ENCODE data around the genes PPP1R26 and OBP2A.

- RAMPAGE, long total RNA, result no peak
- RRBS, result 94% methylated on average over 3 of the region's 17 CpGs
Observed at GRCh38 chr9:134809029-134809525, 71.5 kb upstream of the FCN2 start.

DNA sequence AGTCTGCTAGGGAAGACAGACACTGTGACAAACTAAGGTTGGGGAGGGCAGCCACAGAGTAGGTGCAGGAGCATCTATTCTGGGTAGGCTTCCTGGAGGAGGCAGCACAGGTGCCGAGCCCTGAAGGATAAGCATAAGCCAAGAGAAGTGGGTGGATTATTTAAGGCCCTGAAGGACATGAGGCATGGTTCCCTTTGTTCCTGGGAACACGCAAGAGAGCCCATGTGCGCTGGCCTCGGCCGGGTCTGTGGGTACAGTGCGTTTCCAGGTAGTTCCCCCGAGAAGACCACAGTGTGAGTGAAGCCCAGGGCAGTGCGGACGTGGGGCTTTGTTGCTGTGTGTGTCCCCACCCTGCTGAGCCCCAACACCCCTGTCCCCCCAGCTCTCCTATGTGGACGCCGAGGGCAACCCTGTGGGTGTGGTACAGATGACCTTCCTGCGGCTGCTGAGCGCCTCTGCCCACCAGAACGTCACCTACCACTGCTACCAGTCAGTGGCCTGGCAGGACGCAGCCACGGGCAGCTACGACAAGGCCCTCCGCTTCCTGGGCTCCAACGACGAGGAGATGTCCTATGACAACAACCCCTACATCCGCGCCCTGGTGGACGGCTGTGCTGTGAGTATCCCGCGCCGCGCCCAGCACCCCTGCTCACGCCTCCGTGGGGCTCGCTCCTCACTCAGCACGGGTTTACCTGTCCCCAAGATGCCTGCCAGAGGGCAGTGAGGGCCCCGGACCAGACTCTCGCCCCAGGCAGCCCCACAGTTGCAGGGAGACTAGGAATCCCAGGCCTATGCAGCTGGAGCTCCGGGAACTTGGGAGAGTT, 45.8 kb upstream of the FCN2 start:
- RAMPAGE, long total RNA, result no peak
- RRBS, result 92% methylated on average over 3 of the region's 34 CpGs

DNA sequence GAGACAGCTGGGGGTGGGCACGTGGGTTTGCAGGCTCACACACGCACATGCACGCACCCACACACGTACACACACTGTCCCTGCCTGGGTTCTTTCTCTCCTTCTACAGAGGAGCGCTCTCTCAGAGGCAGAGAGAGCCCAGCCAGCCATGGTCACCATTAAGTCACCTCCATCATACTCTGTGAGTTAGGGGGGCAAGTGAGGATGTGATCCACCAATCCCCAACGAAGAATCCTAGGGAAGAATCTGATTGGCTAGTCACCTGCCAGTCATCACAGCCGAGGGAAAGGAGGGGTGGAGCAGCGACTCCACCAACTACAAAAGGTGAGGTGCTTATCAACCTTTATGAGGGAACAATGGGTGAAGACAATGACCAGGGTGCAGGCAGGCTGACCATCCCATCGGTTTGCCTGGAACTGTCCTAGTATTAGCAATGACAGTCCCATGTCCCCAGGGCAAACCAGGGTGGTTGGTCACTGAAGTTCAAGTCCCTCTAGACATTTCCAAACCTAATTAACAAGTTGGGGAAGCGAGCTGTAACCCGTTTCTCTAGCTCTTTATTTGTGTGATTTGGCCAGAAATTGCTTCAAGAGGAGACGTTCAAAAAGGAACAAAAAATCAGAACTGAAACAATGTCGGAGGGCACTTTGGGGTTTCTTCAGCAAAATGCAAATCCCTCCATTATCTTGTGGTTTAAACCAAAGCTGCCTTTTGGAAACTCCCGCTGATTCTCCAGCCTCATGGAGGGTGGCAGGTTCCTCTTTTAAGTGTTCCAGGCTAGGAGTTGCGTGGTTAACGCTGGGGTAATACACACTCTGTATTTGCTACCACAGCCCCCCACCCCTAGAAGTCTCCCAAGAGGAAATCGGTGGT, 18.8 kb upstream of the FCN1 start:
- RAMPAGE, long total RNA, result no peak
- RRBS, result no CpG with 5 or more reads among the region's 17 CpGs

DNA sequence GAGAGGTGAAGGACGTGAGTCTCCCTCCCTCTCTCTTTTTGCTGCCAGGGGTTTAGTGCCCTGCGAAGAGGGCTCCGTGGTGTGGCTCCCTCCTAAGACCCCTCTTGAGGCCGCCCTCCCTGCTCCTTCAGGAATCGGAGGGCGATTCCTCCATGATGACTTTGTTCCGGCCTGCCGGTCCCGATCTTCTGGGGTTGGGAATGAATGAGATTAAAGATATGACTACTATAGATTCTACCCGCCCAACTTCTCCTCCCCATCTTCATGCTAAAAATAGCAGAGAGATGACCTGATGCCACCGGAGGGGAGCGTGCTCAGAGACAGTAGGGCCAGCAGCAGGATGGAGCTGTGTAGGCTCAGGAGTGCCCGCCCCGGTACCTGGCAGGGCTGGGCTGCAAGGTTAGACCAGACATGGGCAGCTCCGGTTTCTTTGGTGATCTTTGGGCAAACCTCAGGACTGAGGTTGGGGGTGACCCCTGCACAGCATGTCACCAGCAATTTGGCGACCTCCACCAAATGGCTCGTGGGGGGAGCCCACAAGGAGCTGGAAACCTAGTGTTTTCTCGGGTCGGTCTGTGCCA, 1.7 kb downstream of the OLFM1 start:
- RAMPAGE, long total RNA, result no peak
- RRBS, result 48% methylated on average over 5 of the region's 19 CpGs

DNA sequence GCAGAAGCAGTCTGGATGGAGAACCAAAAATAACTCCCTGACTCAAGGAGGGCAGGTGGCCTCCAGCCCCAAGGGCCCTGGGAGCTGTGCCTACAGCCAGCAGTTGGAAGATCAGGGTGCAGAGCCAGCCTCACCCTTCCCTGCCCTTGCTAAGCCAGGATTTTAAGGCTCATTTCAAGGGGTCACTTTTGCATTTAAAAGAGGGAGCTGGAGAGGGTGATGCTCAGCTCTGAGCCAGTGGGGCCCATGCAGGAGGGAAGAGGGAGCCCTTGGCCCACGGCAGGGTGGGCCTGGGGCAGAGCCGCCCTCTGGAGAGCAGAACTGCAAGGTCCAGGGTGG, 15.8 kb downstream of the OLFM1 start:
- RAMPAGE, long total RNA, result no peak
- RRBS, result no CpG with 5 or more reads among the region's 2 CpGs

- RAMPAGE, long total RNA, result no peak
- RRBS, result 89% methylated on average over 11 of the region's 25 CpGs
Observed at GRCh38 chr9:135120205-135120723, 32.8 kb downstream of the OLFM1 start.

GRCh38 chr9:135479355-135480206, at the start of gene PPP1R26:
PPP1R26 (plus strand) TSS chr9:135479782.
- RAMPAGE, long total RNA, result no peak
- RRBS, result 1% methylated on average over 101 of the region's 144 CpGs

DNA sequence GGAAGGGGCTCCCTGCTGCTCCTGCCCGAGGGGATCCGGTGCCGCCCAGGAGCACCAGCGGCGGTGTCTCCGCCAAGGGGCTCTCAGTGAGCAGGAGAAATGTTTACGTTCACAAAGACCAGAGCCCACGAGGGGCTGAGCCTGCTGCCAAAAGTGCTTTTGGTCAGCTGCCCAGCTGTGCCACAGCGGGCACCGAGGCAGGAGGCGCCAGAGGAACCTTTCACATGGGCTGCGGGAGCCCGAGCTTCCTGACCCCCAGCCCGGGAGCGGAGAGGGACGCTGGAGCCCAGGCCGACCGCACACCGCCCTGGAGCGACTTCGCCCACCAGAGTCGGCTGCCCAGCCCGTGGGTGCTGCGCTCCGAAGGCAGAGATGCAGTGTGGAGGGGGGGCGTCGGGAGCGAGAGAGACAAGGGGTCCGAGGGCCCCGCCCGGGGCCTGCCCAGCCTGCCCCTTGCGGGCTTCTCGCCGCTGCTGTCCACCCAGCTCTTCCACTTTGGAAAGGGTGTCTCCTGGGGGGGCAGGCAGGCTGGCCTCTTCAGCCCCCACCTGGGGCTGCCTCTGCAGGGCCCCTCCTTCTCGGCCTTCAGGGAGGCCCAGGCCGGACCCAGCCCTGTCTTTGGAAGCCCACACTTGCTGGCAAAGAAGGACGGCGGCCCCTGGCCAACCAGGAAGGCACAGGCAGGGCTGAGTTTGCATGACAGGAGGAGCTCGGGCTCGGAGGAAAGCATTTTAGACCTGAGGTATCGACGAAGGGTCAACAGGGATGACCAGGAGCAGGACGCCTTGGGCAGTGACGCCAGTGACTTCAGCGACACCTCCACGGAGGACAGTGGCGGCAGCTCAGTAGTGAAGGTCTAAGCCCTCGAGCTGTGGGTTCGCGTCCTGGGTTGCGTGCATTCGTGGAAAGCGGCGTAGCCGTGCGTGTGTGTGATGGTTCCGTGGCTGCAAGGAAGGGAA, 8.0 kb downstream of the PPP1R26 start:
- RAMPAGE, long total RNA, result no peak
- RRBS, result no CpG with 5 or more reads among the region's 57 CpGs

DNA sequence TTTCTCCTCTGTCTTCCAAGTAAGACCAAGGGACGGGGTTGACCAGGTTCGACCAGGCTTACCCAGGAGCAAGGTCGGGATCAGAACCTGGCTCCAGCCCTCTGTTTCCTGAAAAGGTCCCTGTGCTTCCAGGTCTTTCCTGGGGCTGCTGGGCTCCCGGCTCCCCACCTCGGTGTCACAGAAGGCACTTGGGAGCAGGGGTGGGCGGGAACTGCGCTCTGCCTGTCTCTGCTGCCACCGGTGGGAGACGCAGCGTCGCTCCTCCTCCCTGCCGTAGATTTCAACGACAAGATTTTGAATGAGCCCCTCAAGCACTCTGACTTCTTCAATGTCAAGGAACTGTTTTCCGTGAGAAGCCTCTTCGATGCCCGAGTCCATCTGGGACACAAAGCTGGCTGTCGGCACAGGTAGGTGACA, 1.1 kb downstream of the MRPS2 start:
- RAMPAGE, long total RNA, result no peak
- RRBS, result 63% methylated on average over 5 of the region's 17 CpGs

GRCh38 chr9:135545691-135546320, at the start of gene OBP2A:
OBP2A (plus strand) TSS chr9:135546126.
- RAMPAGE, long total RNA, result no peak
- RRBS, result no CpG with 5 or more reads among the region's 21 CpGs

GRCh38 chr9:135704562-135705101, 2.6 kb downstream of the KCNT1 start:
- RAMPAGE, long total RNA, result no peak
- RRBS, result no CpG with 5 or more reads among the region's 10 CpGs

DNA sequence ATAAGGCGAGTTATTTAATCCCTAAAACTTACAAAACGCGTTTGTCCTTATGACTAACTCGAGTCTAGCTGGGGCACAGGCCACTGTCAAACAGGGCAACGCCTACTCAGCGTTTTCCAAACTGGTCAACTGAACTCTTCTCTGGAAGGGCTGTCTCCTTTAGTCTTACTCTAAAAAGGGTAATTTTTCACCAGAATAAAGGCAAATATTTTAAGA, 1.4 kb downstream of the CAMSAP1 start:
- RAMPAGE, long total RNA, result no peak
- RRBS, result no CpG with 5 or more reads among the region's 6 CpGs

DNA sequence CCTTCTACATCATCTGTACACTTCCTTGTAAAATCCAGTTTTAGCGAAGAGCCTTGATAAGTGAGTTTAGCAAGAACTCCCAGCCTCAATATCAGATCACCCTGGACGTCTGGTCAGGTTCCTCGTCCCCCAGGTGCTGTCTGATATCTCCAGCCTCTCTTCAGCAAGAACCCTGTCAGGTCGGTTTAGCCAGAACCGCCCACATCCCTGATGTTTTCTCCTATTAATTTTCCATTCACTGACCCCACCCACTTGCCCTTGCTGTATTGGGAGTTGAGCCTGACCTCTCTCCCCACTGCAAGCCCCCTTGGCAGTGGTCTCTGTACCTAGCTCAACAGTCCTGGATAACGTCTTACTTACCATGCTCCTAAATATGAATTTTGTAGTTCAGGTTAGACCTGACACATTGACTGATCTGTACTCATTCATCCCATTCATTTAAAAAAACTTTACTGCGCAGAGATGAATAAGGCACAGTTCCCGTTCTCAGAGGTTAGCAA, 933 bp upstream of the UBAC1 start:
- RAMPAGE, long total RNA, result no peak
- RRBS, result no CpG with 5 or more reads among the region's 8 CpGs

DNA sequence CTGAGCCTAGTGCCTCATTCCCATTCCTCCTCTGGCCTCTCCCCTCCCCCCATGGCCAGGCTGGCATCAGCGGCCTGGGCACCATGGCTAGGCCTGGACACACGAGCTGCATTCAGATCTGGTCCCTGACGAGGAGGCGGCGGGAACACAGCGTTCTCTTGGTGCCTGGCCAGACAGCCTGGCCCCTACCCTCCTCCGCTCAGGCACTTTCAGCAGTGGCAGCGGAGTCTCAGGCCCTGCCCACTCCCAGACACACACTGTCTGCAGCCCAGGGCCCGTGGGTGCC, 19.7 kb upstream of the UBAC1 start:
- RAMPAGE, long total RNA, result no peak
- RRBS, result no CpG with 5 or more reads among the region's 9 CpGs

DNA sequence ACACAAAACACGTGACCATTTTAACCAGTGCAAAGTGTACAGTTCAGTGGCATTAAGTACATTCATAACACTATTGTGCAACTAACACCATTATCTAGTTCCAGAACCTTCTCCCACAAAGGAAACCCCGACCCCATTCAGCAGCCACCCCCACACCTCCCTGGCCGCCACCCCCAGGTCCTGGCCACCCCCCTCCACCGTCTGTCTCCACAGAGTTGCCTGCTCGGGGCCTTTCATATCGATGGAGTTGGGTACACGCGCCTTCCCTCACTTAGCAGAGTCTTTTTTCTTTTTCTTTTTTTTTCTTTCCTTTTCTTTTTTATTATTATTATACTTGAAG, 33.7 kb upstream of the UBAC1 start:
- RAMPAGE, long total RNA, result no peak
- RRBS, result no CpG with 5 or more reads among the region's 8 CpGs

GRCh38 chr9:136010719-136011546, 49.8 kb upstream of the UBAC1 start:
- RAMPAGE, long total RNA, result no peak
- RRBS, result no CpG with 5 or more reads among the region's 32 CpGs

GRCh38 chr9:136075690-136076556, 19.2 kb downstream of the NACC2 start:
- RAMPAGE, long total RNA, result no peak
- RRBS, result no CpG with 5 or more reads among the region's 30 CpGs

- RAMPAGE, long total RNA, result no peak
- RRBS, result 12% methylated on average over 10 of the region's 71 CpGs
Observed at GRCh38 chr9:136266805-136267987, 21.6 kb upstream of the QSOX2 start.

DNA sequence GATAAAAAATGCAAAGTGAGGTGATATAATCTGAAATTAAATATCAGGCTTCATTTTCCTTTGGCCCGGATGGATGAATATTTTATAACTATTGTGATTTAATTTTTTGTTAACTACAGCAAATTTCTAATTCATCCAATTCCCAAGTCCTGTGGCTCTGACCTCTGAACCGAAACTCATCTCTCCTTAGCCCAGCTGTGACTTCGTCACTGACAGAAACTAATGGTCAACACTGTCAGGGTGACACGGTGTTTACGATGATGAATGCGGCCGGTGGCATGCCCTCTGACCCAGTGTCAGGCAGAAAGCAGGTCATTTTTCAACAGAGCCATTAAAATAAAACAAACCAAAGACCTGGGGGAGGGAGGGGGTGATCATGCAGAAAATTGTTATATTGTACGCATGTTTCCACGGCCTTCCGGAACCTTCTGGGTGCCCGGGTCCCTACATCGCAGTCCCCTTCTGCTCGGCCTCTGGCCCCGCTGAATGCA, 8.4 kb downstream of the CCDC187 start:
- RAMPAGE, long total RNA, result no peak
- RRBS, result no CpG with 5 or more reads among the region's 14 CpGs

DNA sequence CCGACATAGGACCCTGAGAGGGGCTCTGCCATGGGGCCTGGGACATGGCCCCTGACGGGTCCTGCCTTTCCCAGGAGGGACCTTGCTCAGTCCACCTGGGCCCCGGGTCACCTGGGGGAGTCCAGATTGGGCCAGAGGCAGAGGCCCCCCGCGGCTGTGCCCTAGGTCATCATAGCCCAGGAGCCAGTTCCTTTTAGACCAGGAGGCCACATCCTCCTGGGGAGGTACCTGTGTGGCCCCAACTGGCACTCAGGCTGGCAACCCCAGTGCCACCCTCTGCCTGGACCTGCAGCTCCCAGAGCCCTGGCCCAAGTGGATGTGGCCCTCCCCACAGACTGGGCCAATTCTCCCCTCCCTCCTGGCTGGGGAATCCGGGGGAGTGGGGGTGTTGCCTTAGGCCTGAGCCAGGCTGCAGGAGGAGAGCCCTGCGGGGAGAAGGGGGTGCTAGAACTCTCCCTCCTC, 9.9 kb downstream of the DNLZ start:
- RAMPAGE, long total RNA, result no peak
- RRBS, result no CpG with 5 or more reads among the region's 7 CpGs